Neural progenitor cell (in vitro differentiated cells): ENCODE measurements around a stretch of chr1.

DNA sequence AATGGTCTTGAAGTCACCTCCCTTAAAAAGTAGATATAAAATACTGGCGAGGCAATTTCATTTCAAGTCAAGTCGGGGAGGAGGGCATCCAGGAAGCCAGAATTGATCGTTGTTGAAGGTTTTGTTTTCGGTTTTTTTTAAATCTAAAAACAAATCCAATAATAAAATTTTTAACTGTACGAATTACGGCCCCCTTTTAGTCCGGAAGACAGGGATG, 1.1 kb upstream of the ENAH start:
- RAMPAGE, long total RNA: no peak

DNA sequence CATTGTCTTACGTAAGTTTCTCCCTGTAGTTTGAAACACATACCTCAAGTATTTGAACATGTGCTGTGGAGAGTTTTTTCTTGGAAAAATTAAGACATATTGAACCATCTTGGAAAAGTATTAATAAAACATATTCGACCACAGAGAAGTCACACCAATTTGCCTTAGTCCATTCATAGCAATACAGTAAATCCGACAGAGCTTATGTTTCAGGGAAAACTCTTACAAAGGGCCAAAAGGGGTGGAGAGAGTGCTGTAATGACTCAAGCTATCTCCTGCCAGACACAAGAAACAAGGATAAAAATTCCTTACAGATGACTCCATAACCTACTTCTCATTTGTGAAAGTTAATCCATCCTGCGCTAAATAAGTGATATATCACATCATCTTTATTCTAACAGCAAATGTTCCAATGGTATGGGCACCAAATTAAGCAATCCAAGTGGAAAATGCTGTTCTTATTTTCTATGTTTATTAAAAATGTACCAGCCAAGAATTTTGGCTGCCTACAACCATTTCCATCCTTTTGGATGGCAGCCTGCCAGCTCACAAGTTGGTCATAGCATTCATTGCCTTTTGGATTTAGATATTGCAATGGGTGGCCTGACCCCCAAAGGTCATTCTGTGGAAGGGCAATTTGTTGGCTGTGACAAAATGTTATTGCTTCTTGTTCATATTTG, 2.6 kb upstream of the ENAH start:
- RAMPAGE, long total RNA: no peak

DNA sequence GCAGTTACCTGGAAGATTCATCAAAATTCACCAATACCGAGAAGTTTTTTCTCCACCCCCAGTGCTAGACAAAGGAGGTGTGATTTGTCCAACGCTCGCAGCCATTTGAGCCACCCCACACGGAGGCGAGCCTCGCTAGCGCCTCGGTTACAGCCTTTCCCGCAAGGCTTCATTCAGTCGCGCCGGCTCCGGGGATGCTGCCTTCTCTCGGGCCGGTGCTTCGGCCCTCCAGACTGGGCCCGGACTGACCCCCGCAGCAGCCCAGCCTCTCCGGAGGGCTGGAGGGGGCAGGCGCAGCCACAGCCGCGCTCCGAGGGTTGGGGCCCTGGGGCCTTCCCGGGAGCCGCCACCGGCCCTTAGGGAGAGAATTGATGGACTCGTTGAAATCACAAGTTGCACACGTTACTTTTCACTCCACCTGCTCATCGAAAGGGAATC, 24.4 kb upstream of the ENAH start:
- RAMPAGE, long total RNA: no peak

GRCh38 chr1:225767136-225767486, 10.5 kb upstream of the SRP9 start:
- RAMPAGE, long total RNA: no peak

DNA sequence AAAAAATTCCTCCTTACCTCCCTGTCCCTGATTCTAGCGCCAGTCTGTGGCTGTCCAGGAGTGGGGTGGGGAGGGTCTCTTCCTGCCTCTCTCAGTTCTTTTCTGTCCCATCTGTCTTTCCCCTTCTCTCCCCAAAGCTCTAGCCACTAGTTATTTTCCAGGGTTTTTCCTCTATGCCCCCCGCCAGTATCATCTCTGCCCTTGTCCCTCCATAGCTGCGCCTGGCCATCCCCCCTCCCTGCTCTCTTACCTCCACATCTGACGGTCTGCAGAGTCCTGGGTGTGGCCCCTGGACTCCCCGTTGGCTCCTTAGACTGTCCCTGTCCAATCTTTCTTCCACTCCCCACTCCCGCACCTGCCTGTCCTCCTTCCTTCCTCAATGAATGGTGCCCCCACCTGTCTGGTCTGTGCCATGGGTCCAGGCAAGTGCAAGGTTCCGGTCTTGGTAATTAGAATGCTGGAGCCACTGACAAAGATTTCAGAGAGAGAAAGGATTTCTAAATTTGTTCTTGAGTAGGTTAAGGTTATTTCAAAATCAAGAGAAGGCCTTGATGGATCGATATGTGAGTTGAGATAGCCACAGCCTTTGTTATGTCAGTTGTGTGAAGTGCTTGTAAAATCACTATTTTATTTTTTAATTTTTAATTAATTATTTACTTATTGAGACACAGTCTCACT, 1.7 kb upstream of the TMEM63A start:
- RAMPAGE, long total RNA: no peak

DNA sequence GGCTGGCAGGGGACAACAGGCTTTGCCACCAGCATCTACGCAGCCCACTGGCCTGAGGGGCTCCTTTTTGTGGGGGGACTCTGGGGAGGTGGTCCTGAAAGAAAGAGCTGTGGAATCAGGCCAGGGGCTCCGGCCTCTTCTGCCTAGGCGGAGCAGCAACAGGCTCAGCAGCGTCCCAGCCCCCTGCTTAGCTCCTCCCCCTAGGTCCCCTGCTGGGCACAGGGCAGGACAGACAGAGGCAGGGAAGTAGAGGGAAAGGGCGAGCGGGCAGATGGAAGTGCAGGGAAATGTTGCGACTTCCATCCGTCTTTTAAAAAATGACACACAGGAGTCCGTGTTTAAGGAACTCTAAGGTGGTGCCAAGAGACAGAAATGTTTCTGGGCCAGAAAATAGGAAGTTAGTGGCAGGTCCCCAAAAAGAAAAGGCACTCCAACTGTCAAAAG, 10.0 kb upstream of the LEFTY2 start:
- RAMPAGE, long total RNA: no peak

DNA sequence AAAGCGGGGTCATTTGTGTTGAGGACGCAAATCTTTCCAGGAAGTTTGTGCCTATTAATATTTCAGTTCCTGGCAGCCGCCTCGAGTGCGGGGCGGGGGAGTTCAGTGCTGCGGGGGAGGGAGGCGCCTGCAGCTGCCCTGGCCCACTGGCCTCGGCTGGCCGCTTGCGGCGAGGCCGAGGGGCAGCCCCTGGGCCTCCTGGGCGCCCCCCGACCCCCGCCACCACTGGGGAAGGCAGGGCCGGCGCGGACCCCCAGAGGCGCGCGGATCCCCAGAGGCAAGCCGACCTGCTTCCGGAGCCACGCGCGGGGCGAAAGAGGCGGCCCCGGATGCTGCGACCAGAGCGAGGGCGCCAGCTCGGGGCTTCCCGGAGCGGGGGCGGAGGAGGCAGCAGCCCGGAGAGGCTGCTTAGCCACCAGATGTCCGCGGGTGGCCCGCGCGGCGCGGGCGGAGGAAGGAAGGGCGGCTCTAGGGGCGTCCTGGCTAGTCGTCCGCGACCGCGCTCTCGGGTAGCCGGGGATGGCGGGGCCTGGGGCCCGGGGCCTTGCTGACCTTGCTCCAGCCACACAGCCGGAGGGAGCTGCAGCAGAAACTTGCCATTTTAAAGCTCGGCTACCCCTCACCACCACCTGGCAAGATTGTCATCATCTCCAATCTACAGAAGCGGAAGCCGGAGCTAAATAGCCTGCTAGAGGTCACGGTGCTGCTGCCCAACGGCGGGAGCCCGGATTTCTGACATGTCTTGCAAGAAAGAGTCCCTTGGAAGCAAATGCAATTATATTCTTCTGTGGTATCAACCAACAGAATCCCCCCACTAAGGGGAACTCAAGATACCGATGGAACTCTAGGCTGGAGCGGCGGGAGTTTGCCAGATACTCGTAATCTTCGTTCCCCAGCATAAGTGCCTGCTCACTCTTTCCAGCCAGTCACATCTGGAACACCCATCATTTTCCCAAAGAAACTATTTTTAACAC, 48.1 kb downstream of the H3-3A start:
- RAMPAGE, long total RNA: no peak

DNA sequence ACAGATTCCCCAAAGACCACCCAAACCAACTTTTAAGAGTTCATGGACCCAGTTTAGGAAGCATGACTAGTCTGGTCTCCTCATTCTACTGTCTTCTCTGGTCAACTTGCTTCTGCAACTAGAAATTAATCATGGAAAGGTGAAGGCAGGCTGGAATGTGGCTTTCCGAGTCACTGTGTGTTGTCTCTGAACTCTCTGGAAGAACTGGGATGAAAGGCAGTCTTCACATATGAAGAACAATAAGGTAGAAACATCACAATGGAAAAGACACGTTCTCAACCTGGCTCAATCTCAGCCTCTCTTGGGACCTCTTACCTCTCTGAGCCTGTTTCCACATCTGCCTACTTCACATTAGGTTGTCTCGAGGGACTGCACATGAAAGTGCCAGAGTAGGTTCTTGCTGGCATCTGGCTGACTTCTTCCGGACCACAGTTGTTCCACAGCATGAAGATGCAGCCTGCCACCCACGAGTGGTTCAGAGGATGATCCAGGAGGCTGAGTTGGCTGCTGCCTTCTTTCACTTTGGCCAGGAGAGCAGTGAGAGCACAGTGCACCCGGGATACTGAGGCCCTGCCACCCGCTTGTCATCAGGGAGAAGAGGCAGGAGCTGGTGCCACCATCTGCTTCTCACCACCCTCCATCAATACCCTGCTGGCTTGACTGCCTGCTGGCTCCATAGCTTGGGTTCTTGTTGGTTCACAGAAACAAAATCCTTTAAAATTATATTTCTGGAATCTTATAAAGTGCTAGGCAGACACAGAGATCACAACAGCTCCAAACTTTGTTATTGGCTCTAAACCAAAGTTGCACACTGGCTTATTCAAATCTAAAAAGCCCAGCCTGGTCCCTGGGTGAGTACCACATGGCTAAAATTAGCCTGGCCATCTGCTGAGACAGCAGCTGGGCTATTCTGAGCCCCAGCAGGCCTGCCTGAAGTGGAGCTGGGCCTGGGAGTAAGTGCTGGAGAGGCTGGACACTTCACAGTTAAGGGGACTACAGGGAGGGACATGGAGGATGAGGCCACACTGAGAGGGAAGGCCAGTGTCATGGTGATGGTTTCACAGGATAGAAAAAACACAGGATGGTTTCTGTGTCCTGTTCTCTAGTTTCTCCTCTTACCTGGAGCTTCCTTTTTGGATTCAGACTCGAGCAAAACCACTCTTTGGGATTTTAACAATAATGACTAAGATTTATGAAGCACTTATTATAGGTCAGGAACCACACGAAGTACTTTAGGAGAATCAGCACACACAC, 46.9 kb upstream of the LIN9 start:
- RAMPAGE, long total RNA: no peak

DNA sequence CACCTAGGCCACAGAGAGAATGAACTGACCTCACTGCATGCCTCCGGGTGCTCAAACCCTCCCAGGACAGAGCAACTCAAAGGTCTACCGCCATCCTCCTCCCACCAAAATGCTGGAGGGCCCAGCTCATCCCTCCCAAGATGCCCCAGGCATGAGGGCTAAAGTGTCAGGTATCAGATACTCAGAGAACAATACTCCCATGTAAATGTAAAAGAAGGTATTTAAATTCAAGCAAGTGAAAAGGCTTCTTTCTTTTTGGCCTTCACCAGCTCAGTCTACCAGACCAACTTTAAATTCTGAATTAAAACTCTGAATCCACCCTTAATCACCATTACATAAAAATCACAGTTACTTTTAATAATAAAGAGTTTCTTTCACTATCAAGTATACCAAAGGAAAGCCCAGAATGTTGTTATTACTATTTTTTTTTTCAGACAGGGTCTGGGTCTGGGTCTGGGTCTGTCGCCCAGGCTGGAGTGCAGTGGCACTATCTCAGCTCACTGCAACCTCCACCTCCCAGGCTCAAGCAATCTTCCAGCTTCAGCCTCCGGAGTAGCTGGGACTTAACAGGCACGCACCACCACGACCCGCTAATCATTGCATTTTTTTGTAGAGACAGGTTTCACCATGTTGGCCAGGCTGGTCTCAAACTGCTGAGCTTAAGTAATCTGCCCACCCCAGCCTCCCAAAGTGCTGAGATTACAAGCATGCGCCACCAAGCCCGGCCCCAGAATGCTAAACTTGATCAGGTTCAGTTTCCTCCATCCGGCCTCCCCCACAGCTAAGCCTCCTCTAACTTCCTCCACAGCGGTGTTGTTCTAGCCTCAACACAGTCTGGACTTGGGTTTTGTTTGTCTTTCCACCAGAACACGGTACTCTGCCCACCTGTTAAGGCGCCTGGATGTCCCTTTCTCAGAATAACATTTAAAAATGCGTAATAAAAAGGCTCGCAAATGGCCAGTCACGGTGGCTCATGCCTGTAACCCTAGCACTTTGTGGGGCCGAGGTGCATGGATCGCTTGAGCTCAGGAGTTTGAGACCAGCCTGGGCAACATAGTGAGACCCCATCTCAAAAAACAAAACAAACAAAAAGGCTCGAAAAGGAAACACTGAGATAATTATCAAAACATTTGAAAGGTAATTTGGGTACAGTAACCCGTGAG, 2.6 kb downstream of the PARP1 start:
- RAMPAGE, long total RNA: no peak

- RAMPAGE, long total RNA: no peak
Observed at GRCh38 chr1:226666673-226667396, 72.2 kb downstream of the ITPKB start.

GRCh38 chr1:226667870-226668606, 71.0 kb downstream of the ITPKB start:
- RAMPAGE, long total RNA: no peak

- RAMPAGE, long total RNA: no peak
Observed at GRCh38 chr1:226679209-226679677, 59.8 kb downstream of the ITPKB start.

- RAMPAGE, long total RNA: no peak
Observed at GRCh38 chr1:226779486-226779924, 40.4 kb upstream of the ITPKB start.

DNA sequence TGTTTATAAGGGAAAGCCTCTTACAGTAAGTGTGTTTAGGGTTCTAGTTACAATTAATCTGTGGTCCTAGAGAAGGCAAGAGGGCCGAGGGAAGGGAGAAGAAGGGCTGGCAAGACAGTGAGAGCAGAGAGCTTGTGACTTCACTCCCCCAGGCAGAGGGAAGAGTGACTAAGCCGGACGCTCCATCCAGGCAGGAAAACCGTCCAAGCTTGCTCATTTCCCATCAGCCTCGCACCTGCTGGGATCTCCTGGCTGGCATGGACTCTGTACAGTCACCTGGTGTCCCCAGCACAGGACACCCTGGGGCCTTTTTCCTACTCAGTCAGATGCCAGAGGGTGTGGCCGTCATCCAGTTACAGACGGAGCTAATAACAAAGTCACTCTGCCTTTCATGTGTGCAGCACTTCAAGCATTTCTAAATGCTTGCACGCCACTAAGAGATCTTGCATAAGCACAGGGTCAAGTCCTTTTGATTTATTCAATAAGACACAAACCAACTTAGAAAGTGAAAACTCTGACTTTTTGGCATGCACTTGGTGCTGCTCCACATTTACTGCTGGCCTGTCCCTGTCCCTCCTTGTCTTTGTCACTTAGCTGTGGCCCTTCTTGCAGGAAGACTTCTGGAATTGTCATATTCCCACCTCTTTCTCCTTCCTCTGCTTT, 55.3 kb upstream of the PSEN2 start:
- RAMPAGE, long total RNA: no peak

- RAMPAGE, long total RNA: no peak
Observed at GRCh38 chr1:226920297-226920984, 19.7 kb upstream of the COQ8A start.

DNA sequence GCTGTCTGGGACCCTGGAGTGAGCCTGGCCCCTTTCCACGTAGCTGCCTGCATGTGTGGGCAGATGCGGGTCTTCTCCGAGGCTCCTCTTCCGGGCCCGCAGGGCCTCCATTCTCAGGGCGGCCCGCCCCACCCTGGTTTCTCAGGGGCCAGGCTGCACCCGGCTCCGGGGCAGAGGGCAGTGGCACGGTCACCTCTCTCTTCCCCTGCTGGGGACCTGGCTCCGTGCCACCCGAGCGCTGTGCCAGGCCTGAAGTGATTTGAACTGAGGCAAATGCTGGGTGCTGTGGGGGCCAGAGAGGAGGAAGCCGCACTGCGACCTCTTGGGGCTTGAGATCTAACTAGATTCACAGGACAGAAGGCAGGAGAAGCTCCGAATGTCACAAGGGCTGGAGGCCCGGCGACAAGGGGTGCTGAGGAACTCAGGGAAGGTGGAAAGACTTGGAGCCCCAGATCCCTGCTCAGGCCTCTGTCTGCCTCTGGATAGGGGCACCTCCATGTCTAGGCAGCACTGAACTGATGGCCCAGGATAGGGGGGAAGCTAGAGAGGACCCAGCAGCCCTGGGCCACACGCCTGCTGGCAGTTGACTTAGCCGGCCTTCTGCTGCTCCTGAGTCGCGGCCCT, 40.7 kb downstream of the COQ8A start:
- RAMPAGE, long total RNA: no peak

DNA sequence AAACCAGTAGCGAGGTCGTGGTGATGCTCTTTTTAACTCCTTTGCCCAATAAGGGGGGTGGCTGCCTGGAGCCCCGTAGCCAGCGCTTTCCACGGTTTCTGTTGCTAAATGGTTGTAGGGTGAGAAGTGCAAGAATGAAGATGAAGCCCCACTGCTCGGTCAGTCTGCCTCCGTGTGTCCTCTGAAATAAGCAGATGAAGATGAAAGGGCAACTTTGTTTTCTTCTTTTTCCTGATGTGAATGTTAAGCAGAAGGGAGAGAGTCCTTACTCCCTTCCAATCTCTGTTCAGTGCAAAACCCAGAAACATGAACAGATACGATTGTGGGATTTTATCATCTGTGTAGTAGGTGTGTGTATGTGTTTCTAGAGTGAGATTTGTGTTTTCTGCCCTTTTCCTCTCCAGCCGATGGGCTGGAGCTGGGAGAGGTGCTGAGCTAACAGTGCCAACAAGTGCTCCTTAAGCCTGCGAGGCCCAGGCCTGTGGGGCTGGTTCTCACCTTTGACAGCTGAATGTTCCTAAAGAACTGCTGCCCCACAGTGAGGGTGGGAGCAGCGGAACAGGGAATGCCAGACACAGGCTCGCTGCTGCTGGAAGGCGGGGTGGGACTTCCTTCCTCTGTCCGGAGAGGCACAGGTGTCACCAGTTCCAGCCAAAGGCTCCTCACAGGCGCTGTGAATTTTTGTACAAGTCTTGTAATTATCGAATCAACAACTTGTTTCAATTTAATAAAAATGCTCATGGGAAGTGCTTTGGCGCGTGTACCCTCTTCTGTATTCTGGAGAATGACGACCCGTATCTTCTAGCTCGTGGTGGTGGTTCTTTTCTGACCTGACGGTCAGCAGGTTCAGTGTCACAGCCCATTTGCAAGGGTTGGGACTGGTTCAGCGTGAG, 46.9 kb downstream of the COQ8A start:
- RAMPAGE, long total RNA: no peak

DNA sequence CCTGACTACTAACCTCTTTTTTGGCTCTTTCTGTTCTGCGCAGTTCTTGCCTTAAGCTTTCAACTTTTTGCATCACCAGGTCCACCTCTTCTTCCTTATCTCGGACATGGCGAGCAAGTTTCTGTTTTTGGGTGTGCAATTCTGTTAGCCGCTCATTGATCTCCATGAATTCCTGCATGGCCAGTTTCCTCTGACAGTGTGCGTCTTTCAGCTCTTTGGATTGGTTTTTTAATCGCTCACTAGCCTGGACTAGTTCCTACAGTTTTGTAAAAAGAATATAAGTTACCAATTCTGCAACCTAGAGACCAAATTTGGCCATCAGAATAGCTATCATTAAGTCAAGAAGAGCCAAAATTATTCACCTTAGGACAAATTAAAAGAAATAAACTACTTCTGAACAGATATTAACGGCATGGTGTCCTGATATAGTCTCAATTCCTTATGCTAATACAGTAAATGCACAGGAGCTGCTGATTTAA, 172.6 kb downstream of the COQ8A start:
- RAMPAGE, long total RNA: no peak

DNA sequence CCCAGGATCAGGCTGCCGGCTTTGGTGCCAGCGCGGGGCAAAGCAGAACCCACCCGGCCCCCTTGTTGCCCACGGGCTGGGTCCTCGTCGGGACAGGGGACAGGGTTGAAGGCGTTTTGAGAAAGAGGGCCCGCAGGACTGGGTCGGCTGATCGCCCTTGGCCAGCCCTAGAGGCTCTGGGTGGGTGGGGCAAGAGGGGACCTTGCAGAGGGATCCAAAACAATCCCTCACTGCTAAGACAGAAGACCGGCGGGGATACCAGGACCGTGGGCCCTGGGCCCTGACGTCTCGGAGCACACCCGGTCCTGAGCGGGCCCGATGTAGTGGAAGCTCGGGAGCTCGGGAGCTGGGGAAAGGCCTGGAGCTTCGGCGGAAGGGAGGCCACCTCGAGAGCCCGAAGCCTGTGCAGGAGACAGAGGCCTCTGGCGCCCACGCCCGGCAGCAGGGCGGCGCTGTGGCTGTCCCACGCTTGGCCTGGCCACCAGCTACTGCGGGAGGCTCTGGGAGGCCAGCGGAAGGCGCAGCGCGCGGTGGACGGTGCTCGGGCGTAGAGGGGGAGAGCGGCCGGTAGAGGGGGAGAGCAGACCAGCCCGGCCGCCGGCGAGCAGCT, 2.8 kb upstream of the ZNF678 start:
- RAMPAGE, long total RNA: no peak

DNA sequence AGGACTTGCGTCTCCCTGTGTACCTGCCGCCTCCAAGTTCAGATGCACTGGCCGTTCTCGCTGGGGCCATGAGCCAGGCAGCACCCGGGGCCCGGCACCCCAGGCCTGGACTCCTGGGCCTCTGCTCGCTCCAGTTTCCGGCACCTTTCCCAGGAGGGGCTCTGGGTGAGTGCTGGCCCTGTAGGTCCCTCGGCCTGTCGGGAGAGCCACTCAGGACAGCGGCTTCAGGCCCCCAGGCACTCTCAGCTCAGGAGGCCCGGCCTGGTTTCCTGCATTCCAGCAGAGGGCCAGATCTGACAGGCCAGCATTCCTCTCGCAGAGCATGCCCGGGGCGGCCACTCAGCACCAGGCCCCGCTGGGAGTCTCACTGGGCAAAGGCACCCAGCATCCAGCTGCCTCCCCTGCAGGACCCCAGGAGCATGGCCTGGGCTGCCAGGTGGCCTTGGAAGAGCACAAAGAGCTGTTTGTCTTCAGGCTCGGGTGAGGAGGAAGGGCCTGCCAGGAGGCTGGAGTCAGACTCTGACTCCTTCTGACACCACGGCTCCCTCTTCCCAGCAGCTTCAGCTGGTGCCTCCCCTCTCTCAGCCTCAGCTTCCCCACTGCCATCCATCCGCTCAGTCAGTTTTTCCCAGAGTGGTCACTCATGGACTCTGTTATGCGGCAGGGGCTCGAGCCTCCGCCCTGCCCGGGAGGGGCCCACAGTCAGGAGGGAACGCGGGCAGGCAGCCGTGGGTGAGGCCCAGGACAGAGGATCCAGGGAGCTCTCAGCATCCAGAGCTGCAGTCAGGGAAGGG, 51.8 kb downstream of the WNT9A start:
- RAMPAGE, long total RNA: no peak